ENCODE results near the genes APBB3, PCDHA11, PCDHB1, PCDHB3, PCDHB5, PCDHB6, PCDHGA7 and PCDHGB5.

- PRO-cap: no peak
Measured at GRCh38 chr5:140438144-140438795, 36.6 kb downstream of the ANKHD1 start.

GRCh38 chr5:140486526-140487102, 60.8 kb upstream of the EIF4EBP3 start:
- PRO-cap: no peak

DNA sequence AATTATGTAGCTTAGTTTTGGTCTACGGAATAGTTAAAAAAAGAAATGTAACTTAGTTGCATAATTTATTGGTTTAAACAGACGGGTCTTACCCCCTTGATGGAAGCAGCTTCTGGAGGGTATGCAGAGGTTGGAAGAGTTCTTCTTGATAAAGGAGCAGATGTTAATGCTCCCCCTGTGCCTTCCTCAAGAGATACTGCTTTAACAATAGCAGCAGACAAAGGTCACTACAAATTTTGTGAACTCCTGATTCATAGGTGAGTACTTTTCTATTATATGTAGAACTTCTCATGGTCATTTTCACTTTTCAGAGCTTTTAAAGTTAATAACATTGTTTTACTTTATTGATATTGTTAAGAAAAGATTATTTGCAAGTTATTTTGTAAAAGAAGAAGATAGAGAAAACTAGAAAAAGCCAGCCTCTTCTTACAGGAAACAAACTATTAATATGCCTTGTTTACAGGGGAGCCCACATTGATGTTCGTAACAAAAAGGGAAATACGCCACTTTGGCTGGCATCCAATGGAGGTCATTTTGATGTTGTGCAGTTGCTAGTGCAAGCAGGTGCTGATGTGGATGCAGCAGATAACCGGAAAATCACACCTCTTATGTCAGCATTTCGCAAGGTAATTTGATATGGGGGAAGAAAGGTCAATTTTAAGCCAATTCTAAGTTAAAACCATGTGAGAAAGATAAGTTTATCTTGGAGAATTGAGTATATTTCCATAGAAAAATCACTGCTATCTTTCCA, 37.7 kb upstream of the EIF4EBP3 start:
- PRO-cap: no peak

DNA sequence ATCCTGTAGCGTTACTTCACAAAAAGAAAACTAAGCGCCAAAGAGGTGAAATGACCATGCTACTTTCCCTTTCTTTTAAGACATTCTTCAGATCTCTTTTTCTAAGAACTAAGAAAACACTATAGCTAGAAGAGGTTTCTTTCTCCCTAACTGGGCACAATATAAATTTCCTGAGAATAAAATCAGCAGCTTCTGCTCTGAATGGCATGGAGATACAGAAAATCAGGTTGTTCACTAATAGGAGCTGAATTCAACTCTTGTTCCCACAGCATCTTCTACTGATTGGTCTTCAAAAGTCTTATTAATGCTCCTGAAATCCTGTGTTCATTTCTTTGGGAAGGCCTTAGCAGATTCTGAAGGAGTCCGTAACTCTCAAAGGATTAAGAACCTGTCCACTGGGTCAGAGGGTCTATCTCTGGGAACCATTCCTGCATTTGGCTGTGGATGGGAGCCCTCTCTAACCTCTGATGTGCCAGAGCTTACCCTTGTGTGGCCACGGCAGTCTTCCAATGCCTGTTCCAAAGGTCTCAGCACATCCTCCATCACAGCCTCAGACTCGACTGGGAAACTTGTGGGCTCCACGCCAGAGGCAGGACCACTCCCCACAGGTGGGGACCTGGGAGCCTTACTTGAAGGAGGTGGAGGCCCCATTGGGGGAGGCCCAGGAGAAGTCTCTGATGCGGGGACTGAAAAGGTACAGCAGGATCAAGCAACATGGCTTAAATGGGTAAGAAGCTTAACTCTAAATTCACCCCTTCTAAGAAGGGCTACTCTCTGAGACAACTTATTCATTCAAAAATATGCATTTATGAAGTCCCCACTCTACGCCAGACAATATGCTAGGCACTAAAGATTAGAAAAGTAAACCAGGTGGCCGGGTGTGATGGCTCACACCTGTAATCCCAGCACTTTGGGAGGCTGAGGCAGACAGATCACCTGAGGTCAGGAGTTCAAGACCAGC, 4.3 kb downstream of the EIF4EBP3 start:
- PRO-cap: no peak

DNA sequence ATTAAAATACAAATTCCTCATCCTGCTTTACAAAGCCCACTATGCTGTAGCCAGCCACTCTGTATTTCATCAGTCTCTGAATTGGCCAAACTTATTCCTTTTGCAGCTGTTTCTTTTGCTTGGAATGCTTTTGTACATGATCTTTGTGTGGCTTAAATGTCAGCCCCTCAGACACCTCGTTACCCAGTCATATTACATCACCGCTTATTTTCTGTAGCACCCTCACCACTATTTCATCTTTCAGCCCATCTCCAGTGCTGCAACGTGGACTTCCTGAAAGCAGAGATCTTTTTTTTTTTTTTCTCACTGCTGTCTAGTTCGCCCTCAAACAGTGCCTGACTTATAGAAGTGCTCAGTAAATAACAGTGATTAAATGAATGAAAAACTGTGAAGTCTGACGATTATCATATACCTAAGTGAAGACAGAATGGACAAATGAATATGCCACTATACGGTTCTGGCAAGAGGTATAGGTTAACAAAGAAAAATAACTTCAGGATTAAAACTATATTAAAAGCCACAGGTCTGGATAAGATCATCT, 819 bp downstream of the SRA1 start:
- PRO-cap: no peak

GRCh38 chr5:140564142-140564921, at the start of gene APBB3:
APBB3 (minus strand) TSS chr5:140564598.
- PRO-cap: bidirectional peak, plus-strand start at chr5:140564458, minus-strand start at chr5:140564305; bidirectional peak, plus-strand start at chr5:140564559, minus-strand start at chr5:140564558; bidirectional peak, plus-strand start at chr5:140564828, minus-strand start at chr5:140564621

- PRO-cap: no peak
Measured at GRCh38 chr5:140630531-140631469, 2.2 kb downstream of the CD14 start.

GRCh38 chr5:140644274-140645086, 3.0 kb downstream of the NDUFA2 start:
- PRO-cap: no peak

DNA sequence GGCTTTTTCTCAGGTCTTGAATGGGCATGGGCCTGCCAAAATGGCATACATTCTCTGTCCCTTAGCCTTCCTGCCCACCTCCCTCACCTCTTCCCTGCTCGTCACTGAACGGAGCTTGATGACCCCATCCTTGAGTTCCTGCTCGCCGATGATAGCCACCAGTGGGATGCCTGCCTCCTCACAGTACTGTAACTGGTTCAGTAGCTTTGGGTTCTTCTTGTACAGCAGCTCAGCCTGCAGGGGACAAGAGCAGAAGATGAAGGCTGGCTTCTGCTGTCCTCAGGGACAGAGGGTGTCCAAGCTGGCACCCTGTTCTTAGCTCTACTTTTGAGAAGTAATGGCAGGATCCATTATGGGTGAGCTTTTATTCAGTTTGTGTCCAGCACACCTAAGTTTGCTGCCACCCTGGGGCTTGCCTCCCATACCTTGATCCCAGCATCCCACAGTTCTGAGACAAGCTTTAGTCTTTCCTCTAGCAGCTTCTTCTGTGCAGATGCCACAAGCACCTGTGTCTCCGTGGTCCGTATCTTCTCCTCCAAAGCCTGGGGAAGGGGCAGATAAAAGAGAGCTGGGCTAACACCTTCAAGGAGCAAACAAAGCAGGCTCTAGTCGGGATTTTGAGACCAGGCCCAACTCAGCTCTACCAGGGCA, 1.3 kb upstream of the DND1 start:
- PRO-cap: no peak

DNA sequence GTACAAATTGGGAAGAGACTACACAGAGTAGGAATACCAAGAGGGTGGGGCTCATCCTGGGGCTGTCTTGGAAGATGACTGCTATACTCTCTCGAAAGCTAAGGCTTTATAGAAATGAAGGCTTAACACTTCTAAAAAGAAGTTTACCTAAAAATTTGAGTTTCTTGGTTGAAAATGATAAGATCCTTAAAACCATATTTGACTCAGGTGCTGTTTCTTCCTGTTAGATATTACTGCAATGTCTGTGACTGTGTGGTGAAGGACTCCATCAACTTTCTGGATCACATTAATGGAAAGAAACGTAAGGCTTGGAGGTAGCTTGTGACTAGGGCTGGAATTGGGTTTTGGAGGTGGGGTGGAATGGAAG, 3.4 kb downstream of the ZMAT2 start:
- PRO-cap: no peak

GRCh38 chr5:140704301-140704632, 4.0 kb downstream of the ZMAT2 start:
- PRO-cap: no peak

DNA sequence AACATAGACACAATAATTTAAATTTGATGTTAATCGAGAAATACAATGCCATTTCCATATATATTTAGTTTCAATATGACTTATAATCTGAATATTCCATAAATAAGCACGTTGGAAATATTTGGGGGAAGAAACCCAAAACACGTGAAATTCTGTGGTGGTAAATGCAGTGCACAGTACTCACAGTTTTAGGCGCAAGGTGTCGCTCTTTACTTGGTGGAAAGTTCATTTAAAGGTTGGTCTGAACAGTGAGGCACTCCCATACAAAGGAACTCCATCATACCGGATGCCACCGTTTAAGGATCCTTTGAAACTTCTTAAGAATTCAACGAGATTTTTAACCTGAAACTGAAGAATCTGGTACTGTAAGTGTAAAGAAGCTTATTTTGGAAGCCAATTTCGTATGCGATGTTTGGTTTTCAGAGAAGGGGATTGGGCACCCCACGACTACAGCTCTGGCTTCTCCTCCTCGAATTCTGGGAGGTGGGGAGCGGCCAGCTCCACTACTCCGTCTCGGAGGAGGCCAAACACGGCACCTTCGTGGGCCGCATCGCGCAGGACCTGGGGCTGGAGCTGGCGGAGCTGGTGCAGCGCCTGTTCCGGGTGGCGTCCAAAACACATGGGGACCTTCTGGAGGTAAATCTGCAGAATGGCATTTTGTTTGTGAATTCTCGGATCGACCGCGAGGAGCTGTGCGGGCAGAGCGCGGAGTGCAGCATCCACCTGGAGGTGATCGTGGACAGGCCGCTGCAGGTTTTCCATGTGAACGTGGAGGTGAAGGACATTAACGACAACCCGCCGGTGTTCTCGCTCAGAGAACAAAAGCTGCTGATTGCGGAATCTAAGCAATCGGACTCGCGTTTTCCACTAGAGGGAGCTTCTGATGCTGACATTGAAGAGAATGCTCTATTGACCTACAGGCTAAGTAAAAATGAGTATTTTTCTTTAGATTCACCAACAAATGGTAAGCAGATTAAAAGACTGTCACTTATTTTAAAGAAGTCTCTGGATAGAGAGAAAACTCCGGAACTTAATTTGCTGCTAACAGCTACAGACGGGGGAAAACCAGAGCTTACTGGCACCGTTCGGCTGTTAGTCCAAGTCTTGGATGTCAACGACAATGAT, at the start of gene PCDHA11:
Gene PCDHA11, plus strand, starts transcription at position 262 of the 1,125 bp plus-strand sequence.
- PRO-cap: no peak

GRCh38 chr5:141009437-141010038, 41.6 kb upstream of the PCDHB1 start:
- PRO-cap: no peak

DNA sequence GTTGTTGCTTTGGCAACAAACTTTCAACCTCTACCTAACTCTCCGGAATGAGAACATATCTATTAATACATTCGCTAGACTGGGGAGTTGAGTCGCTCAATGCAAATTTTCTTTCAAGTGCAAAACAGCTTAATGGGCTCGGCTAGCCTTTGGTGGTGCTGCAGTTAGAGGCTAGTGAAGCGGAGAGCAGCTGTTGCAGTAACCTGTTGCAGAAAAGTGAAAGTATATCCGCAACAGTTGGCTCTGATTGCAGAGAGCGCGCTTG, at the start of gene PCDHB1:
Gene PCDHB1, plus strand, starts transcription at position 178 of the 265 bp plus-strand sequence.
- PRO-cap: no peak

DNA sequence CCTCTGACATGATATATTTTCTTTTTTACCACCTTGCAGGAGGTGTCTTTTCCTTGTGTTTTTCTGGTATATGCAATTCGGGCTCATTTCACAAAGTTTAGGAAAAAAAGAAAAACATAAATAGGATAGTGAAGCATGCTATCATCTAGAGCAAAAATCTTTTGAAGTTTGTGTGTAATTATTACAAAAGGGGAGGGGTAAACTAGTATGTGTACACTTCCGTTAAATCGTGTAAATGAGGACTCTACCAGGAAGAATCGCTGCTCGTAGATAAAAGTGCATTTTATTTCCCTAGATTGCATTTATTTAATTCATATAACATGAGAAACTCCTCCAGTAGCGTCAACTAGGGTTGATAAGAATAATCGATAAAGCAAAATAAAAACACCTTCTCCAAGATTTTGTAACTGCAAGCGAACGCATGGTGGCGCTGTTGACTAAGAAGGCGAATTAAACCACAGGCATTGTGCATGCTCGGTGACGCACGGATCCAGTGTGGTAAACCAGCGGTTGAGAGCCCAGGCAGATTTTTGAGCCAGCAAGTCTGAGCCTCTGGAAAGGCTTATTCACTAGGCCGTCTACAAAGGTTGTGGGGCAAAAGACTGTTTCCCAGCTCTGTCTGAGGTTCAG, at the start of gene PCDHB3:
Gene PCDHB3, plus strand, starts transcription at position 493 of the 630 bp plus-strand sequence.
- PRO-cap: no peak

DNA sequence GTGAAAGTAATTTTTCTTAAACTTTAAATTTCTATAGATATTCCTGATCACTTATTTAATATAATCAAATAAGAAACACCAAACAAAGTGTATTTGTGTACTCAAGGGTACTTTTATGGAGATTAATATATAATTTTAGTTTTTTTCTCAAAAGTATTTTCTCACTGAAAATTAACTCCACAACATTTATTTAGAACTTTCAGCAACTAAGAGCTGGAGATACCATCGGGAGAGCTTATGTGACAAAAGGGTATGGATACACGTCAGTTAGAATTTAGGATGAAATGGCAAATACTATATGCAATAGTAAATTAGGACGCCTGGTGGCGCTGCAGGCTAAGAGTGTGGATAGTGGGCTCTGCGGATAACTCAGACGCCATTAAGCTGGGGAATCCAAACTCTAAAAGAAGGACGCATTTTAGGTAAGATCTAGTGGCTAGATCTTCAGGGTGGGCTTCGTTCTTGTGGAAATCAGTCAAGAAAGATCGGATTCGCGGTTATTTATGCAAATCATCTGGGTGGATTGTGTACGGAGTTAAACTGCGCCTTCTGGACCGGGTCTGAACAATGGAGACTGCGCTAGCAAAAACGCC, at the start of gene PCDHB5:
Gene PCDHB5, plus strand, starts transcription at position 339 of the 593 bp plus-strand sequence.
- PRO-cap: no peak

DNA sequence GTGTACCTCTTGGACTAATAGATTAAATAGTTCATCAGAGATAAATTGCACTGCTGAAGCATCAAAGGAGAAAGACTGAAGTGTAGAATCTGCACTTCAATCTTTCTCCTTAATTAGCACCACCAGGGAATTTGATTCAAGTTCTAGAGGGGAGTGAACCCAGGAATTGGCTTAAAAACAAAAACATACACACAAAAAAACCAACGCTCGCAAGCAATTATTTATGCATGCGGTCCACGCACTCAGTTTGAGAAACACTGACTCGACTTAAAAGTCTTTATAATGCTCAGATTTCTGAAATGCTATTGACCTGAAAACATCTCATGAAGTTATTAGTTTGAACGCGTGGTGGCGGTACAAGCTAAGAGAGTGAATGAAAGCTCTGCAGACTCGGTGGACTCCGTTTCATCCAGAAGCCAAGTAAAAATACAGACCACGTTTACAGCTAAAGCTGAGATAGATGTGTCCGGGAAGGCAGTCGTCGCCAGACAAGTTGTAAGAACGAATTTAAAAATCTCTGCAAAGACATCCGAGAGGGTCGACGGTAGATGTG, at the start of gene PCDHB6:
Gene PCDHB6, plus strand, starts transcription at position 403 of the 553 bp plus-strand sequence.
- PRO-cap: no peak

DNA sequence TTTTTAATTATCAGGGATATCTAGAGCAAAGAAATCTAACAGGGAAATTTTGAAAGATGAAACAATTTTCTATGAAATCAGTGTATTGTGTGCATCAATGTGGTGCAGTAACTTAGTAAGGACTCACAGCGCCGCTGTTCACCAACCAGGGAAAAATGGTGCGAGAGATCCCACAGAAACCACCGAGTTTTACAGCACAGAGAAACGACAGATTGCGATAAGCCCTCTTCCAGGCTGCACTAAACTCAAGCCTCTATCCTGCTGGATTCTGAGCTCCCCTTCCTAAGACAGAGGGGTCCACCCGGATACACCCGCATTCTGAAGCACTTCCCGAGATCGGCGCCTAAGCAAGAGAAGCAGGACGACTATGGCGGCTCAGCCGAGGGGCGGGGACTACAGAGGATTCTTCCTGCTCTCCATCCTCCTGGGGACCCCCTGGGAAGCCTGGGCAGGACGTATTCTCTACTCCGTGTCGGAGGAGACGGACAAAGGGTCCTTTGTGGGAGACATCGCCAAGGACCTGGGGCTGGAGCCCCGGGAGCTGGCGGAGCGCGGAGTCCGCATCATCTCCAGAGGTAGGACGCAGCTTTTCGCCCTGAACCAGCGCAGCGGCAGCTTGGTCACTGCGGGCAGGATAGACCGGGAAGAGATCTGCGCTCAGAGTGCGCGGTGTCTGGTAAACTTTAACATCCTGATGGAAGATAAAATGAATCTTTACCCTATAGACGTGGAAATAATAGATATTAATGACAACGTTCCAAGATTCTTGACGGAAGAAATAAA, at the start of gene PCDHGA7:
Gene PCDHGA7, plus strand, starts transcription at position 210 of the 783 bp plus-strand sequence.
- PRO-cap: no peak

DNA sequence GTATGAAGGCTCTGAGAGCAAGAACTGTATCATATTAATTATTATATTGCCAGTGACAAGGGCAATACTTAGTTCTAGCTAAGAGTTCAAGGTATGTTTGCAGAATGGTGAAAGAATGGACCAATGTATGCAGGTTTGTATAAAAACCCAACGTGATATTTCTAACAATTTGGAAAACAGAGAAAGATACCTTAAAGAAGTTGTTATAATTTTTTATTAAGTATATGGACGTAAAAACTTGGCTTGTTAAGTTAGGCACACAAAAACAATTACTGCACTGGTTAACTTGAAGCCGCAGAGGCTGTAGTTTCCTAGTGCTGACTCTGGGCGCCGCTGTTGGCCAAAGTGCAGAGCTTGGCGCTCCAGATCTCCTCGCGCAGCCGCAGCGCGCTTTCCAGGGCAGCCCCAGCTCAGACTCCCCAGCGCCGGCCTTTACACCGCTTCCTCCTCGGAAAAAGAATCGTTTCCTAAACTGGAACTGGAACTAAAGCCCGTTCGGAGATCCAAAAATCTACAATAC, at the start of gene PCDHGB5:
Gene PCDHGB5, plus strand, starts transcription at position 400 of the 520 bp plus-strand sequence.
- PRO-cap: no peak

DNA sequence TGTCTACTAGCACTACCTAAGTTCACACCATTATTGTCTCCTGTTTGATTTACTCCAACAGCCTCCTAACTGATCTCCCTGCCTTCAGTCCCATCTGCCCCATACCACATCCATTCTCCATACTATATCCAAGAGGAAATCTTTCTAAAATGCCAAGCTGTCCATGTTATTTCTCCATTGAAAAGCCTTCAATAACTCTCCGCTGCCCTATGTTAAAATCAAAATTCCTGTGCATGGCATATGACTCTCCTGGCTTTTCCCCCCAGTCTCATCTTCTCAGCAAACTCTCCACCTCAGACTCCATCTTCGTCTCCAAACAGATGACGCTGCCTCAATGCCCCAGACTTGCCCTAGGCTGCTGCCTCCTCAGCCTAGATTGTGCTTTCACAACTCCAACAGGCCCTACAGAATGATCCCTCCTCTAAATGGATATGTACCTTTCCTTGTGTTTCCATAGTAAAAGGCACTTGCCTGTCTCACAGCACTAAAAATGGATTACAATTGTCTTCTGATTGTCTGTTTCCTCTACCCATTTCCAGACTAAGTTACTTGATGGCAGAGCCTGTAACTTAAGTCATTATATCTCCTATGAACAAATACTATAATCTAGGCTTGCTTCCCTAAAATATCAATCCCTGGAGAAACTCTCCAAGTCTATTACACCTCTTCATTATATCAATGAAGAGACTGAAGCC, 27.8 kb downstream of the DIAPH1 start:
- PRO-cap: no peak

All from mesothelial cell of epicardium (in vitro differentiated cells).